ENCODE results near the gene MKKS.

GRCh38 chr20:6731939-6732498 lies 35.5 kb upstream of the BMP2 start:
- PRO-cap, 4 experiments = peak in 1 of 4 experiments; most common plus-strand start chr20:6732214 (in 1)
- RAMPAGE, long total RNA, 4 experiments = no peak in any of the 4 experiments

DNA sequence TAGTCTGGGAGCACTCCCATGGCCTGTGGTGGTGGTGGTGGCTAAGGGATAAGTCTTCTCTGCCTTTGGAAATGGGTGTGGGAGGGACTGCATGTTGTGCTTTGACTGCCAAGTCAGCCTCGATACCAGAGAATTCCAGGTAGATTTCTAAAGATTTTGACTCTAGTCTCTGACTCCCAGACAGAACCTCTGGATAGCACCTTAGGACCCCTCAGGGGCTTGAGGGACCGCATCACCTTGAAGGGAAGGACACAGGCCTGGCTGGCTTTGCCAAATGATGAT lies 329.4 kb downstream of the BMP2 start:
- PRO-cap, 4 experiments = no peak in any of the 4 experiments
- RAMPAGE, long total RNA, 4 experiments = no peak in any of the 4 experiments

DNA sequence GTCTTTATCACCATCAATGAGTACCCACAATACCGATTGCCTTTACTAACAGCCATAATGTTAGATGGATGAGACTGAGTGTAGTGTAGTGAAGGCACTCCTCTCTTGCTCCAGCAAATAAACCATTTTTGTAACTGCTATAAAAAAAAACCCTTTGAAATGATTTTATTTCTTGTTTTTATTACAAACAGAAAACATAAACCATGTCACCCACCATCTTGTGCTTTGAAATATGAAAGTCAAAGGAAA lies 860 bp downstream of the HAO1 start:
- PRO-cap, 4 experiments = no peak in any of the 4 experiments
- RAMPAGE, long total RNA, 4 experiments = no peak in any of the 4 experiments

GRCh38 chr20:7980138-7981025 lies 39.2 kb downstream of the TMX4 start:
- PRO-cap, 4 experiments = peak in 2 of 4 experiments; most common minus-strand start chr20:7980412 (in 2)
- RAMPAGE, long total RNA, 4 experiments = no peak in any of the 4 experiments

DNA sequence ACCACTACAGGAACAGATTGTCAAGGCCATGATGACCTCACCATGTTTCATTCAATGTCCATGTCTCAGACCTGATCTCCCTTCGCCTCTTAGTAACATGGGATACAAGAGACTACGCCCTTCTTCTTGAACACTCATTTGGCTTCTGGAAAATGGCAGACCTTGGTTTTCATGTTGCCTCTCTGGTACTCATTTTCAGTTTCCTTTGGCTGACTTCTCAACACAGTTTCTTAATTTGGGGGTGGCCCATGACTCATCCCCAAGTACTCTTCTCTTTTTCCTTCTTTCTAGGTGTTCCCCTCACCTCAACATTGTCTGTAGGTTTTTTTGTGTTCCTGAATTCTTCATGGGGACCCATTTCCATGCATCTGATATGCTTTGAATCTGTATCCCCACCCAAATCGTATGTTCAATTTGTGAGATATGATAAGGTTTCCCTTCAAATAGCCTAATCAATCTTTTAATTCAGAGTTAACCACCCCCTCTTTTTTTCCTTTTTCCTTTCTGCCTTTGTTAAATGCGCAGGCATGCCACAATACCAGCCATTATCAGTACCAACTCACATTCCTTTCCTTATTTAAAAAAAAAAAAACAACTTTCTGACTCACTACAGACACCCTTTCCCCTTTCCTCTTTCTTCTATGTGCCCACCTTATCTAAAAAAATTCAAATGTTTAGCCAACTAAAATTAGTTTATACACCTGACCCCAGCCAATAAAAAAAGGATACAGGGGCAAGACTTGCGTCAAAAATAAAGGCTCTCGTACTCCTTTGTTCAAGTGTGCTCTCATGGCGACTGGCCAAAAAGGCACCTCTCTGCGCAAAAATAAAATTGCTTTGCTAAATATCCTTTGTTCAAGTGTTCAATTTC lies 22.4 kb downstream of the TMX4 start:
- PRO-cap, 4 experiments = no peak in any of the 4 experiments
- RAMPAGE, long total RNA, 4 experiments = start-site peak on the minus strand in 1 of 4 experiments, centred at position 506 of the sequence, 9 reads per replicate

- PRO-cap, 4 experiments = no peak in any of the 4 experiments
- RAMPAGE, long total RNA, 4 experiments = start-site peak on the minus strand in 1 of 4 experiments, at chr20:8007712-8007990 at its widest, 13 reads per replicate
These were observed 11.9 kb downstream of the TMX4 start for GRCh38 chr20:8007404-8008290.

- PRO-cap, 4 experiments = no peak in any of the 4 experiments
- RAMPAGE, long total RNA, 4 experiments = no peak in any of the 4 experiments
These were observed 534 bp upstream of the PLCB1 start for GRCh38 chr20:8131530-8131933.

DNA sequence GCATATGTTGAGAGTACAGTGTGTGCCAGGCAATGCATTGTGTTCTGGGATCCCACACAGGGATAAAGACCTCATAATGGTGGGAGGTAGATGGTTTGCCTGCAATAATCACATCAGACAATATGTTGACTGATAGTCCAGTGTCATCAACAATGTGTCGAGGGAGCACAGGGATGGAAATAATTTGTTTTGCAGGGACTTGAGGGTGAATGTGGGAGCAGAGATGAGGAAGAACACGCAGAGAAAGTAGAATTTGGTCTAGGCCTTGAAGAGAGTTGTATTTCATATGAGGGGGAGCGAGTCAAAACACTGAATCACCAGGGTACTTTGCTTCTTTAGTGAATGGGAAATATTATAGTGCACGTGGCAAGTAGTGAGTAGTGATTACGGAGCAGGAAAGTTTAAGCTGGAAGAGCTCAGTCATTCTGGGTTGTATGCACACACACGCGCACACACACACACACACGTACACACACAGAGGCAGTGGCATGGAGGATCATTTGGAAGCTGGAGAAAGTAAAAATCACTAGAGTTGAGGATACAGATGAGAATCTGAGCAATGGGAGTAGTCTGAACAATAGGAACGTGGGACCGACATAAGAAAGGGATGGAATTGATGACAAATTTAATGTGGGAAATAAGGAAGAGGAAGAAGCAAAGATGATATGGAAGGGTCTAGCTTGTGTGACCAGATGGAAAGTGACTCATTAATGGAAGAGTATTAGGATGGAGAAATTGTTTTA lies 70.8 kb downstream of the PLCB1 start:
- PRO-cap, 4 experiments = no peak in any of the 4 experiments
- RAMPAGE, long total RNA, 4 experiments = start-site peak on the plus strand in 1 of 4 experiments, centred at position 447 of the sequence, 16 reads per replicate

- PRO-cap, 4 experiments = no peak in any of the 4 experiments
- RAMPAGE, long total RNA, 4 experiments = no peak in any of the 4 experiments
These were observed 401.1 kb upstream of the PLCB4 start for GRCh38 chr20:8667737-8668158.

GRCh38 chr20:8812697-8813494 lies 256.0 kb upstream of the PLCB4 start:
- PRO-cap, 4 experiments = peak in 4 of 4 experiments; most common plus-strand start chr20:8813026 (in 4); most common minus-strand start chr20:8813029 (in 1)
- RAMPAGE, long total RNA, 4 experiments = no peak in any of the 4 experiments

DNA sequence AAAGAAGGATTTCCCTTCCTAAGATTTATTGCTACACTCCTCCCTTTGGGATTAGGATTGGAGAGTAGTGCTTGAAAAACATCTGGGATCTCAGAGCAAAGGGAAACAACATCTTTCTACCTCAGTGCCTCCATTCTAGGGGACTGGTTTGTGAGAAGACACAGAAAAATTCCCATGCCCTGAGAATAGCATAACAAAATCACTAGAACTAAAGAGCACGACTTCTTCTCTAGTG lies 135.3 kb upstream of the PLCB4 start:
- PRO-cap, 4 experiments = no peak in any of the 4 experiments
- RAMPAGE, long total RNA, 4 experiments = no peak in any of the 4 experiments

DNA sequence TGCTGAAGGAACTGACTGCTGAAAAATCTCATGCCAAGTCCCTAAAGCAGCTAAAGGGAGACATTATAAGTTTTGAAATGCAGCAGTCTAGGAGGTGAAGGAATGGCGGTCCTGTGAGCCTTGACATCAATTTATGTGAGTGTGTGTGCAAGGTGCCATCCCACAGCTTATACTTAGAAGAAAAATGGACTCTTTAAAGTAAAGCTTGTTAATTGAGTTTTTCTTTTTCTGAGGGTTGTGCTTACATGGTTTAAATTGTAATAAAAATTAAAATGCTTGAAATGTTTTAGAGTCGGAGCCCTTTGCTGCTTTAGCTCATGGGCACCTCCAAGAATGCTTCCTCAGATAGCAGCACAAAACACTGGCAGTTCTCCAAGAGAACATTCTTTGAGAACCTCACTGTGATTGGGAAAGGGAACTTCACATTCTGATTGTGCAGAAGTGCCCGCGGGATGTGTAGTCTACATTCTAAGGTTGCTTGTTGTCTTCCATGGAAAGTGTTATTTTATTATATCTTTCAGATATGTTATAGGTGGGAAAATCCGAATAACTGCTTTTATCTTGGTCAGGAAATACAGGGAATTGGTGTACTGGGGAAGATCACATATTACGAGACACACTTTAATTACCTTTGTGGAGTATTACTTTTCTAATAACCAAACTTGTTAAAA lies 44.2 kb downstream of the PLCB4 start:
- PRO-cap, 4 experiments = no peak in any of the 4 experiments
- RAMPAGE, long total RNA, 4 experiments = no peak in any of the 4 experiments

- PRO-cap, 4 experiments = no peak in any of the 4 experiments
- RAMPAGE, long total RNA, 4 experiments = no peak in any of the 4 experiments
These were observed 212.6 kb upstream of the LAMP5 start for GRCh38 chr20:9301580-9302338.

DNA sequence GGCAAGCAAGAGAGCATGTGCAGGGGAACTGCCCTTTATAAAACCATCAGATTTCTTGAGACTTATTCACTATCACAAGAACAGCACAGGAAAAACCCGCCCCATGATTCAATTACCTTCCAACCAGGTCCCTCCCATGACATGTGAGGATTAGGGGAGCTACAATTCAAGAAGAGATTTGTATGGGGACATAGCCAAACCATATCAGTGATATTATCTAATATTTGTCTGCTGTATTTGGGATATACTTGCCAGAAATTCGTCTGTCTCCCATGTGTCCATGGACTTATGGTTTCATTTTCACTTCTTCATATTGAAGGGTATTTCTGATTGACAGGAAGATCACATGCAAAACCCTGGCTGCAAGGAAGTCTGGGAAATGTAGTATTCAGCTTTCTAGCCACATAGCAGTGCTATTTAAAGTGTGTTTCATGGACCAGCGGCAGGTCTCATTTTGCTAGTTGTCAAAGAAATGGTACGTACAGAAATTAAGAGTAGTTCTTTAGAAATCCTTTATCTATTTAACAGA lies 50.6 kb upstream of the PAK5 start:
- PRO-cap, 4 experiments = no peak in any of the 4 experiments
- RAMPAGE, long total RNA, 4 experiments = no peak in any of the 4 experiments

DNA sequence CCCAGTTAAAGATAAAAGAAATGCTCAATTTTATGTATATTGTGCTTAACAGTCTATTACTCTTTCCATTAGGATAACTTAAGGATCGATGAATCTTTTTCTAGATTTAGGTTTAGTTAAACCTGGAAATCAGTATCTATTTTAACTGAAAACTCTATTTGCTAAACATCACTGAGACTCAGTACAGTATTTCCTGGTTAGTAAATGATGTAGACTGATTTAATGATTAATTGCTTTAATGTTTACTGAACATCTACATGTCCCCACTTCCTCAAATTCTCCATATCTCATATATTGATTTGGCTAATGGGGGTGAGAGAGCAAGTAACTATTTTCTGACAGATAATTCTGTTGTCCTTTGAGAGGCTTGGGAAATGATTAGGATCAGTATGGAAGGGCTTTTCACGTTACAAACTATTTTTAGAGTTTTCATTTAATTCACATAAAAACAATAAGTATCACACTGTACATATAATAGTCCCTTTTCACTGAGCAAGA lies 10.3 kb downstream of the MKKS start:
- PRO-cap, 4 experiments = no peak in any of the 4 experiments
- RAMPAGE, long total RNA, 4 experiments = no peak in any of the 4 experiments

DNA sequence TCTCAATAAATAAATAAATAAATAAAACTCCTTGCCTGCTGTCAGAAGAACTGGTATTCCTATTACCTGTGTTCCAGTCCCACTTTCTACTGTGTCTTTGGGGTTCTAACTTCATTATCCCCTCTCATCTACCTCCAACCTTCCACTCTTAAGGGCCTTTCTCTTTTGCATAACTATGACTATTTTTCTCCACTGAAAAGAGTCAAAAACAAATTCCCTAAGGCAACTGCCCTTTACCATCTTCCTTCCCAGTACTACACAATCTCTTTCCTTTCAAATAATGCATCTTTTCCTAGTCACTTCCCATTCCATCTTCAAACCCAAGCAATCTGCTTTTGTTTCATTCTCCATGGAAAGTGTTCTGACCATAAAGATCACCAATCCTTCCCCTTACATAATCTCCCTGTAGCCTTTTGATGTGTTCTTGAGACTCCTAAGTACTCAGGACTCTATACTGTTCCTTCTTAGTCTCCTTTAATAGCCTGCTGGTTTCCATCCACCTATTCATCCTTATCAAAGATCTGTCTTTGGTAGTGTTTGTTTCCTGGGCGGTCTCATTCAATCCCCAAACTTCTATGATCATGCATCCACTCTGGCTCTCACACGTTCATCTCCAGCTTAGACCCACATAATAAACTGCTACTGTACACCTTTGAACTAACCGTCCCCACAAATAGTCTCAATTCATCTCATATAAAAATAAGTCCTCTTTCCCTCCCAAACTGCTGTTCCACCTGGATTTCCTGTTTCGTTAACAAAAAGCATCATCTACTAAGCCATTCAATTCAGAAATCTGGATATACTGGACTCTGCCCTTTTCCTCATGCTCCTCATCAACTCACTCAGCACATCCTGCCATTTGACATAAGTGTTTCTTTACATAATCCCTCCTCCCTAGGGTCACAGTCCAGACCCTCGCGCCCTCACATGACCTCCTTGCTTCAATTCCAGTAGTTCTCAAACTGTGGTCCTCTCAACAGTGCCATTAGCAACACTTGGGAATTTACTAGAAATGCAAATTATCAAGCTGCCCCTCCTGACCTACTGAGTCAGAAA lies 4.9 kb downstream of the MKKS start:
- PRO-cap, 4 experiments = no peak in any of the 4 experiments
- RAMPAGE, long total RNA, 4 experiments = no peak in any of the 4 experiments

GRCh38 chr20:10433533-10434386 lies at the start of gene MKKS:
Gene MKKS, minus strand, starts transcription at chr20:10434222.
- PRO-cap, 4 experiments = peak in 4 of 4 experiments; most common plus-strand start chr20:10433791 (in 3); most common minus-strand start chr20:10434204 (in 3)
- RAMPAGE, long total RNA, 4 experiments = start-site peak on the minus strand in 4 of 4 experiments, at chr20:10434164-10434207 at its widest, 104 to 239 reads per replicate

- PRO-cap, 4 experiments = no peak in any of the 4 experiments
- RAMPAGE, long total RNA, 4 experiments = no peak in any of the 4 experiments
These were observed 115.1 kb downstream of the JAG1 start for GRCh38 chr20:10558413-10559296.

GRCh38 chr20:10672415-10673269 lies 1.2 kb downstream of the JAG1 start:
- PRO-cap, 4 experiments = peak in 4 of 4 experiments; most common plus-strand start chr20:10672928 (in 3); most common minus-strand start chr20:10672690 (in 3)
- RAMPAGE, long total RNA, 4 experiments = start-site peak on the plus strand in 2 of 4 experiments, at chr20:10672692-10672751 at its widest, 7 to 34 reads per replicate

DNA sequence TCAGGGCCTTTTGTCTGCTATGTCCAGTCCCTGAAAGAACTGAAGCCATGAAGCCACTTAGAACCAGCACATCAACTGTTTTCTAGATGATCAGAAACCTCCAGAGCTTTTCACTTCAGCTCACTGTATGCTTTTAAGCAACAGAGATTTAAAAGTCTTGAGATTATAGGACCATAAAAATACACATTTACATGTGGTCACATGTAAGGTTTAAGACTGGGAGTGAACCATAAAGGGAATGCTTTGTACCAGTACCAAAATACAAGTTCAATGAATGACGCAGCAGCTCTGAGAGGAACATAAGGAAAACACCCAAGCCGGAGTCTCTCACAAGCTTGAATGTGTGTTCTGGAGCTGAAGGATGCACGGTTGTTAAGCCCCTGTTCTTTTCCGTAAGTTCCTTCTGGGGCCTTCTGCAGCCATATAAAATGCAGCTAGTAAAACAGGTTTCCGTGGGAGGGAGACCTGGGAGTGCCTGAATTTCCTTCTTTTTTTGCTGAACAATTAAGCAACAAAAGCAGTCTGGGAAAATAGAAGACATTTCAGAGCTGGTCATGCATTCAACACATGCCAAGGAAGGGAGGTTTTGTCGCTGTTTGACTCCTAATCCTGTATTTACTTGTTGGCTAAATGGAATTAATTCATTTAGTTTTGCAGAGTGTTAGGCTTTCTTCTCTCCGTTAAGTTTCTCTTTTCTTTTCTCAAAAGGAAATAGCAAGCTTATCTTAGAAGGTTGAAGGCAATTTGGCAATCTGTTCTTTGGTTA lies 73.2 kb upstream of the JAG1 start:
- PRO-cap, 4 experiments = no peak in any of the 4 experiments
- RAMPAGE, long total RNA, 4 experiments = no peak in any of the 4 experiments

Measured in spleen (tissue), 7 donors.